Aorta (tissue), 1 donor: ENCODE measurements around the gene IMPDH1.

- PRO-cap: no peak
Observed at GRCh38 chr7:128030214-128030689, 985 bp downstream of the LRRC4 start.

DNA sequence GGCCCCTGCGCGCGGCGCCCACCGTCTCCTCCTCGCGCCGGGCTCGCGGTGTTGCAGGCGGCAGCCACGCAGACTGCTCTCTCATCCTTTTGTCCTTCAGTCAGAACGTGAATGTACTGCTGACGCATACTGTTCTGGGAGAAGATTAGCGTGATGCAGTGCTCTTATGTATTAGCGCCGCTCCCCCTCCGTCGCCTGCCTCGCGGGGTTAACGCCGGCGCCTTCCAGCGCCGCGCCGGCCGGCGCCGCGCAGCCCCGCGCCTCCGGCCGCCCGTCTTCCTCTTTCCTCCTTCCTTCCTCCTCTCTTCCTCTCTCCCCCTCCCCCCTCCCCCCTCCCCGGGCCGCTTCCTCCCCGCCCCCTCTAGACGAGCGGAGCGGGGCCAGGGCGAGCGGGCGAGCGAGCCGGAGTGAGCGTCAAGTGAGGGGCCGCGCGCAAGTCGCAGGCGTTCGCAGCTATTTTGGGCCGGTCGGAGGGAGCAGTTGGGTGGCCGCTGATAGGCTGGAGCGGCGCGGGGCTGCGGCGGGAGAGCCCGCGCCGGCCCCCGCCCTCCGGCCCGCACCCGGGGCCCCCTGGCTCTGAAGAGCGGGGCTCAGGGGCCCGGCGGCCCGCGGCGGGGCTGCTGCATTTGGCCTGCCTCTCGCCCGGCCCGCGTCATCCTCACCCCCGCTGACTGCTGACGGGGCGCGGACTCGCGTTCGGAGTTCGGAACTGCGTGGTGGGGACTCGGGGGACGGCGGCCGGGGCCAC is 930 bp upstream of the LRRC4 start:
- PRO-cap: no peak

GRCh38 chr7:128033275-128033481 is 1.9 kb upstream of the LRRC4 start:
- PRO-cap: no peak

GRCh38 chr7:128264527-128264993 is 23.5 kb downstream of the LEP start:
- PRO-cap: no peak

- PRO-cap: no peak
Observed at GRCh38 chr7:128303855-128304164, 39.9 kb downstream of the RBM28 start.

GRCh38 chr7:128323837-128324162 is 19.9 kb downstream of the RBM28 start:
- PRO-cap: no peak

DNA sequence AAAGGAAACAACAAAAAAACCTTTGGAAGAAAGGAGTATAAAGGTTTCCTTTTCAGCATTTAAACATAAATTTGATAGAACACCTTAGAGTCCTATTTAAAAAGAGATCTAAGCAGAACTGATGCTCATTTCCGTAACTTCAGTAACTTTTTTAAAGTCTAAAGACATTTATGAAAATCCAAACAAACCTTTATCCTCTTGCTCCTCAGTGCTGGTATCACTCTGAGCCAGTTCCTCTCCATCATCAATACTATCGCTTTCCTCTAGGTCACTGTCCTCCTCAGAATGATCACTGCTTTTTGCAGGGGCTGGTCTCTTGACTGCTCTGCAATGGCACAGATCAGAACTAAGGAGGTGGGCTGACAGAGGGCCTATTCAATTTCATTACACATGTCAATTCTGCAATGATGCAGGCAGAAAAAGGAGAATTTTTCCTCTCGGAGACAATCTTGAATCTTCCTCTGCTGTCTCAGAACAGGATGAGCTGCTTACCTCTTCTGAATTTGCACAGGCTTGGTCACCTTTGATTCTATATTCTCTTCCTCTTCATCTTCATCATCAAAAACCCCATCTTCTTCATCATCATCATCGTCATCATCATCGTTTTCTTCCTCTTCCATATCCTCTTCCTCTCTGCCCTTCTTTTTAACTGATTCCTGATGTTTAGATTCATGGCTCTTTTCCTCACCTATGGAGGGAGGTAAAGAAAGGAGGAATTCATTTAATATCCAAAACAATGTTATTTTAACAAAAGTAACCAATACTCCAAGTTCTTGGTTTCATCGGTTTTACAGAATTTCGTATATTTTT is 8.1 kb downstream of the RBM28 start:
- PRO-cap: no peak

DNA sequence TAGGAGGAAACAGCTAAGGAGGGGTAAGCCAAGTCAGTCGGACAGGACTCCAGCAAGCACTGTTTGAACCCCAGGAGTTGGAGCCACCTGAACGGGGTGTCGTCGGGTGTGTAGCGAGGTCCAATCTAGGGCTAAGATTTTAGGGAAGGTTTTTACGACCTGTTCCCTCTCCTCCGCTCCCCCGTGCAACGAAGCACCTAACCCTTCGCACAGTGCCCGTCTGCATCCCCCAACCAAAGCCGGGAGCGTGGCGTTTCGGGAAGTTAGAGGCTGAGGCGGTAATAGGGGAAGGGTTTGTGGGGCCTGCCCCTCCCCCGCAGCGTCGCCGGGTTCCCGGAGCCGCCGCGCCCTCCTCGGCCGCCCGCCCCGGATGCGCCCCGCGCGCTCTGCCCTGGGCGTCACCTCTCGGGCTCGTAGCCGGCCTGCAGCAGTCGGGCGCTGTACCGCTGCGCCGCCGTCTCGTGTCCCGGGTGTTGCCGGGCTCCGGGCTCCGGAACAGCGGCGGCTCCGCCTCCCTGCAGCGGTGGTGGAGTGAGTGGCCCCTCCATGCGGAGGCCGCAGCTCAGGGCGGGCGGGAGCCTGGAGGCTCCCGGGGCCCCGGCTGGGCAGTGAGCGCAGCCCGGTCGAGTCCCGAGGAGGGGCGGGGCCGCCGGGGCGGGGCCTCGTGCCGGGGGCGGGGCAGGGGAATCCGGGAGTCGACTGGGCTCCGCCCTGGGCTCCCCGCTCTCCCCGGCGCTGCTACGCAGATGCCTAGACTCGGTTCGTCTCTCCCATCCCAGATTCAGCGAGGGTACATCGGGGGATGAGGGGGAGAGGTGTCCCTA is at the start of gene IMPDH1:
IMPDH1 (minus strand) TSS at position 629 of the 824 bp plus-strand sequence.
- PRO-cap: bidirectional peak, plus-strand start at position 723 of the sequence, minus-strand start at position 610 of the sequence

- PRO-cap: no peak
Observed at GRCh38 chr7:128533352-128534177, 57.0 kb downstream of the METTL2B start.

DNA sequence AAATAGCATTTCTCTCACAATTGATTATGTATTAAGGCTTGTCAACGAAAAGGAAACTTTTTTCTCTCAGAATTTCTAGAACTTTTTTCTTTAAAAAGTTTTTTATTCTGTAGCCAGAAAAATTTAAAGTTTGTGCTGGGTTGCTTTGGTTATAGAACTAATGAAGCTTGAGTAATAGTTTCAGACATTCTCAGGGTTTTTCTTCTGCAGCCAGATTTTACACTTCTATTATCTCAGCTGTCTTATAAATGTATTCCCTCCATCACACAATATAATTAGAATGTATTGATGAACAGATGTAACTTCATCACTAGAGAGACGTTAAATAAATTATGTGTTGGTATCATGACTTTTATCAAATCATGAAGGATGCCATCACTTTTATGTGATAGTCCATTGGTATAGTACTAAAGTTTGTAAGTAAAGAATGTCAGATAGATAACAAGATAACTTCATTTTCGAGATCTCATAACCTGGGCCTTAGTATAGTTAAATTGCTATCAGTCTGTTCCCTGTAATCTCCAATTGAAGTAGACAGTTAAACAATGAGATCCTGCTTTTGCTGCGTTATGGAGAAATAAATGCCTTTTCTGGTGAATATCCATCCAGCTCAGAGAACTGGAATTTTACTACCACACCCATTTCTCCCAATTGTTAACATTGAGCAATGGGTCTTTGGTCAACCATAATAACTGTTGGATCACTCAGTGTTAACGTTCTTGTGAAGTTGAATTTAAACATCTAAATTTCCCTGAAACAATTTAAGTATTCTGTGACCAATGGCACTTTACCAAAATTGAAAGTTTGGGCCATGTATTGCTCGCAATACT is 2.8 kb downstream of the CALU start:
- PRO-cap: no peak

DNA sequence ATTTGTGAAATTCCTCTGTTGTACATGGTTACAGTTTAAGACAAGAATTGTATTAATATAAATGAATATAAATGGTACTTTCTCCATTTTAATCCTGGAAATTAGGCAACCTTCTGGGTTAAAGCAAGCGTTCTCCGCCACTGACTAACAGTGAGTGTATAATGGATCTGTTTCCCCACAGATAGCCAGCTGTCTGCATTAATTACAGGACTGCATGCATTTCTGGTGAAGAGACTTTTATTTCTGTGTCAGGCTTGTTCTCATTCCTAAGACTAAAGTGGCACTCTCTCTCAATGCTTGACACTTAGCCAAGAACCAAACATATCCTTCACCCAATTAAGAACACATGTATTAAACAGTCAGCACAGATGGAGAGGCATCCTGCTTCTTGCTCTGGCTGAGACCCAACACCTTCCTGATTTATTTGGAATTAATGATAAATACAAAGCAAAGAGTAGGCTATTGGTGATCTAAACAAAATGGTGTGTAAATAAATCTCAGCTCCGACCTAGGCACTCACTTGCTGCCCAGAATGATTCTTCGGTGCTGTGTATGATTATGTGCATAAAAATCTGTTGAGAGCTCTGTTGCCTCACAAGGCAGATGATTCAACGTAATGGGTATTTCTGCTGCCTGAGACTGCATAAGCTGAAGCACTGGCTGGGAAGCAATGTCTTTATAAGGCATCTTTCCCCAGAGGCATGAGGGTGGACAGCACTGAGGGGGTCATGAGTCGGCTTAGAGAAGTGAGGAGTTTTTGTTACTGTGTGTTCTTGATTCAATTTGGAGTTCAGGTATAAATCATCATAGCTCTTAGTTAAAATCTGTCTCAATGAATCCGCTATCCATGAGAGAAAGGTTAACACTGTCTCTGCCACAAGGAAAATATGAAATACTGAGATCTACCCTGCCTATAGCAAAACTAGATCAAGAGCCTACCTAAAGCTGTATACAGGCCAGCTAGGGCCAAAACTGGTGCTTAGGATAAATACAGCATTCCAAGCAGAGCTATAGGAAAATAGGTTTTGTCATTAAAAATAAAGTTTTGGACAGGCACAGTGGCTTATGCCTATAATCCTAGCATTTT is 16.9 kb downstream of the CALU start:
- PRO-cap: no peak

DNA sequence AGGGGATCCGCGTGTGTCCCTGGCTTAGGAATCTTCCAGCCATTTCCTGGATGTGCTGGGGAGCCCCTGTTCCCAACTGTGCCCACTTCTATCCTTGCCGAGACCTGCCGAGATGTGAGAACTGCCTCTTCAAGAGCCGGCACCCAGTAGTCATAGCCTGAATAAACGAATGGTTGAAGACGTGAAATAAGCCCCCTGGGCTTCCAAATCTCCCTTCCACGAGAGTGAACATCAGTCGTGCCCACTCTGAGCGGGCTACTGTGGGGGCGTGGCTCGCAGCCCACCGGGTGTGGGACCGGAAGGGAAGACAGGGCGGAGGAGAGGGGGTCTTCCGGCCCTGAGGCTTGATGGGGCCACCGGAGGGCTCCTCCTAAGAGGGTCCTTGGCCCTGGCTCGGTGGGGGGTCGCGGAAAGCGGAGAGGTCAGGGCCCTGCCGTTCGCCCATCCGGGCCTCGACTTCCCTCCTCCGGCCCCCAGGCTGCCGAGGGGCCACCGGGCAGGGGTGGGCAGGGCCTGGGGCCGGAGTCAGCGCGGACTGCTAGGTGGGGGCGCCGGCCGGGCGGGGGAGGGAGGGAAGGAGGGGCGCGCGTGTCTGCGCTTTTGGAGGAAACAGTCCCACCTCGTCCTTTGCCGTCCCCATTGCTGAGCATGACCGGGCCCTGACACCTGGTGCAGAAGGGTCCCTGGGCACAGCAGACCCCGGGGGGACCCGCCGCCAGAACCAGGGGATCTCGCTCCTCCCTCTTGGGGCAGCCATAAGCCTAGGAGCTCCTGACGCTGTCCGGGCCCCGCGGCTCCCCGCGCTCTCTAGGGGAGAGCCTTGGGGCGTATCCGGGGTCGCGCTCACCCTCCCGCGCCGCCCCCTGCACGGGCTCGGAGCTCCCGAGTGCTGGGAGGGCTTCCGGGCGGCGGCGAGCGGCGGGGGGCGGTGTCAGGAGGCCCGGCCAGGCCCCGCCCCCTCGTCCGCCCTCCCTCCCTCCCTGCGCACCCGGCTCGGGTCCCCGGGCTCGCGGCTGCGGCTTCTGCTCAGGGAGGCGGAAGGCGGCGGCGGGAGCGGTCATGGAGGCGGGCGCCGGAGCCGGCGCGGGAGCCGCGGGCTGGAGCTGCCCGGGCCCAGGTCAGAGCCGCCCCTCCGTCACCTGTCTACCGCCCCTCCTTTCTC is 952 bp upstream of the CCDC136 start:
- PRO-cap: bidirectional peak, plus-strand start at position 1,029 of the sequence, minus-strand start at position 888 of the sequence

GRCh38 chr7:128827055-128827903 is 2.9 kb upstream of the FLNC start:
- PRO-cap: no peak

- PRO-cap: no peak
Observed at GRCh38 chr7:128843716-128844330, 13.6 kb downstream of the FLNC start.

GRCh38 chr7:128859902-128861038 is 2.4 kb upstream of the ATP6V1F start:
- PRO-cap: no peak

GRCh38 chr7:128863533-128863756 is 789 bp downstream of the ATP6V1F start:
- PRO-cap: no peak

GRCh38 chr7:128865143-128866316 is 600 bp upstream of the ATP6V1FNB start:
- PRO-cap: no peak

DNA sequence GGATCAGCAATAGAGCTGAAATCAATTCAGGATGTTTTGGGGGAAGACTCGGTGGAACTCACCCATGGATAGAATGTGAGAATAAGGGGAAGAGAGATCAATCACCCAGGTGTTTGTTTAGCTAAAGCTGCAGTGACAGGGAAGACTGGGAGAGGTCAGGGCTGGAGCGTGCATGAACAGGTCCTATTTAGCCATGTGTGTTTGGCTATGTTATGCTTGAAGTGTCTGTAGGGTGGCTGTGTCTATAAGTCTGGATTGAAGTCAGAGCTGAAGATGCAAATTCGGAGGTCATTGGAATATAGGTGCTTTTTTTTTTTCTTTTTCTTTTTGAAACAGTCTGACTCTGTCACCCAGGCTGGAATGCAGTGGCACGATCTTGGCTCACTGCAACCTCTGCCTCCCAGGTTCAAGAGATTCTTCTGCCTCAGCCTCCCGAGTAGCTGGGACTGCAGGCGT is 1.2 kb downstream of the ATP6V1FNB start:
- PRO-cap: no peak

GRCh38 chr7:128892649-128893000 is 17.9 kb downstream of the KCP start:
- PRO-cap: no peak

GRCh38 chr7:128893001-128893675 is 17.4 kb downstream of the KCP start:
- PRO-cap: no peak